Measurements from ENCODE around the genes CARD18, CWF19L2, C11orf87 and POU2AF3.

GRCh38 chr11:105139562-105139965 lies at the start of gene CARD18:
Gene CARD18 (minus strand): TSS chr11:105139769.
- PRO-cap: no peak
- RAMPAGE, long total RNA, 4 experiments: no peak in any of the 4 experiments

GRCh38 chr11:105842139-105842443 lies 179.9 kb downstream of the MSANTD4 start:
- PRO-cap: no peak
- RAMPAGE, long total RNA, 4 experiments: no peak in any of the 4 experiments

GRCh38 chr11:106176793-106177141 lies 99.3 kb downstream of the AASDHPPT start:
- PRO-cap: no peak
- RAMPAGE, long total RNA, 4 experiments: no peak in any of the 4 experiments

DNA sequence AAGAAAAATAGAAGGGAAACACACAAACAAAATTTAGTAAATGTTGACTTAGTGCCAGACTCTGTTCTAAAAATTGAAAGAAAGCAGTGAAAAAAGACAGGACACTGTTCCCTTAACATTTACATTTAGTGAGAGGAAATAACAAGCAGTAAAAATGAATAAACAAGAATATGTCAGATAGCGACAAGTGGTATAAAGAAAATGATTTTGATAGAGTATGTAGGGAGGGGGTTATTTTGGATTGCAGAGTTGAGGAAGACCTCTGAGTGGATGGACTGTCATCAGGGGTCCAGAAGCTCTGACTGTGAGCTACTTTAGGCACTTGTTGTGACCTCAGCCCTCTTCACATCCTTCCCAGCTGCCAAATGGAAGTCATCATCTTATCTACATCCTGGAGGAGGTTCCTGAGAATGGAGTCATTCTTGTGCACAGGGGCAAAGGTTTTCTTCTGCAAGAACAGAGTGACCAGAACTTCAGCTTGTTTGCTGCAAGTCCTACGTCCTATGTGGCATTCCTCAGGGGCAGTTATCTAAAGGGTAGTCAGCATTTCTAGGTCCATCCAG lies 393.7 kb downstream of the AASDHPPT start:
- PRO-cap: no peak
- RAMPAGE, long total RNA, 4 experiments: no peak in any of the 4 experiments

DNA sequence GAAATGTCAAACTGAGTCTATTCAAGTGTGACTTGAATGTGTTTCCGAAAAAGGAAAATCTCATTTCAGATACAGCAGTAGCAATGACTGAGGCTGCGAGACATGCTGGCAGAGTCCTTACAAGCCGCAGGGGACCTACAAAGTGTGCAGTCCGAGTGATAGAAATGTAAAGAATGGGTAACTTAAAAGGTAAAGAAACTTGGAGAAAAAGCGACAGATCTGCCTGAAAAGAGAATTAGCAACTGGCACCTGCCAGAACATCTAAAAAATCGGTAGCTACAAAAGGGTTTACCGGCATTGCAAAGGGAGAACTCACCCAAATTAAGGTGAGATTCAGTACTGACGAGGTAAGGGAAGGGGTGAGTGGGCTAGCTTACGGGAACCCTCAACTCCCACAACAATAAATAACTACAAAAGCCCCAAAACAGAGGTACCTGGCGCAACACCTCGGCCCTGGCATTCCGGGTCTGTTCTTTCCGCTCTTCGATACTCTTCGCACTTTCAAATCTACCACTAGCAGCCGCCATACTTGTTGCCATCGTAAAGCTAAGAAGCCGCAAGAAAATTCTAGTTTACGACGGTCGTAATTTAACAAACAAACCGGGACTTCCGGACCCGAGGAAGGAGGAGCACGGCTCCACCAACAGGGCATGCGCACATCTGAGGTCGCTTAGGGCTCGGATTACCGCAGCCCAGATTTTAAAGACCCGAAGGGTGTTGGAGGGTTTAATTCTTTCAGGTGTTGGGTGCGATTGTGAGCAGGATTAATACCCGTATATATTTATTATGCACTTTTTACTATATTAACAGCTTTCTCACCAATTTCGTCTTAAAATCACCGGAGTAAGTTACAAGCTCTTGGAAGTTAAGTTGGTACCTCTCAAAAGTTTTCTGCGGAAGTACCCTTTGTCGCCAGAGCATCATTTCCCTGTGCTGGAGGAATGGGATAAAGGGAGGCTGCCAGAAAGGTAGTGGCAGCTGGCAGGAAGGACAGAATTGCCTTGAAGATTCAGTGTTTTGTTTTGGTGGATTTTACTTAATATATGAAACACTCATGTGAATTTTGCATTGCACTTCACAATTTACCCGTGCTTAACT lies at the start of gene CWF19L2:
CWF19L2 (minus strand) TSS at position 548 of the 1,098 bp plus-strand sequence.
- PRO-cap: bidirectional peak, plus-strand start at position 729 of the sequence, minus-strand start at position 542 of the sequence
- RAMPAGE, long total RNA, 4 experiments: start-site peak on the minus strand in 3 of 4 experiments, centred at positions 523 to 544 of the sequence, 17 to 267 reads per replicate

- PRO-cap: no peak
- RAMPAGE, long total RNA, 4 experiments: no peak in any of the 4 experiments
Measured at GRCh38 chr11:107504345-107505120, 46.9 kb upstream of the CWF19L2 start.

DNA sequence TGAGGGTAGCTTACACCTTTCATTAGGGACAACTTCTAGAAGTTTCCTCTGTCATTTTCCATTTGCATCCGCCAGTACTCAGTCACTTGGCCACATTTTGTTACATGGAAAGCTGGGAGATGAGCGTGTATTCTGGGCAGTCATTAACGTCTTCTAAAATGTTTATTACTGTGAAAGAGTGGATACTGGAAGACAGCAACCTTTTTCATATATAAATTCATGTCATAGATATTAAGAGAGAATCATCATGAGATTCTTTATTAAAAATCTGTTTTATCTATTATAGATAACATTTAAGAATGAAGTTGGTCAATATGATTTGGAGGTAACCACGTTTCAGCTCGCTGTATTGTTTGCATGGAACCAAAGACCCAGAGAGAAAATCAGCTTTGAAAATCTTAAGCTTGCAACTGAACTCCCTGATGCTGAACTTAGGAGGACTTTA lies 26.1 kb upstream of the ACAT1 start:
- PRO-cap: no peak
- RAMPAGE, long total RNA, 4 experiments: no peak in any of the 4 experiments

DNA sequence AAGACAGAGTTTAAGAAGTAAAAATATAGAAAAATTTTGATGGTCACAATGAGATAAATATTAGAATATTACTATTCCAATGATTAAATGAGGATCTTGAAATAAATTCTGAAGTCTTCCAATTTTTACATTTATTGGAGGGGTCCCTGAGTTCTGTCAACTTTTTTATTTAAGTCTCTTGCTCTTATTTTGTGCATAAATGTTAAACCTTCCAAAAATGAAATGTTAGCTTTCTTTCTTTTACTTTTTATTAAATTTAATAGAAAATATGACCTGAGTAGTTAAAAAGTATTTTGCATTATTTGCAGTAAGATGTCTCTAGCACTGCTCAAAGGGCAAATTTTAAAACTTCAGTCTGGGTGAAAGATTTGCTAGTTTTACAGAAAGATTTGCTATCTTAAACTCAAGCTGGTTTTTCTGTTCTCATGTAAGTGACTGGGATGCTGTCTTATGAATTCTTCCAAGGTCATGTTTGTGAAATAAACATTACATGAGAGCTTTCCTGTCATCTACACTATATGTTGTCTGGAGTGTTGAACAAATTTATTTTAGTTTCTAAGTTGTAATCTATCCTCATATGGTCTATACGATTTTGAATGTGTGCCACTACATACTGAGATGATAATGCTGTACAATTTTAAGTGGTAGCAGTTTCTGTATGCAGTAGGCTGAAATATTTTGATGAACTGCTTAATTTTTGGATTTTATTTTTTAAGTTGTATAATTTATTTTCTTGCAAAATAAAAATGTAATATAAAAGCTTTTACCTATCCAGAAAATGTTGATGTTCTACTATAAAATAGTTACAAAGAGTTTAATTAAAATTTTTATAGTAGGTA lies 14.1 kb upstream of the ACAT1 start:
- PRO-cap: no peak
- RAMPAGE, long total RNA, 4 experiments: no peak in any of the 4 experiments

- PRO-cap: no peak
- RAMPAGE, long total RNA, 4 experiments: no peak in any of the 4 experiments
Measured at GRCh38 chr11:108224908-108225683, 2.2 kb downstream of the ATM start.

DNA sequence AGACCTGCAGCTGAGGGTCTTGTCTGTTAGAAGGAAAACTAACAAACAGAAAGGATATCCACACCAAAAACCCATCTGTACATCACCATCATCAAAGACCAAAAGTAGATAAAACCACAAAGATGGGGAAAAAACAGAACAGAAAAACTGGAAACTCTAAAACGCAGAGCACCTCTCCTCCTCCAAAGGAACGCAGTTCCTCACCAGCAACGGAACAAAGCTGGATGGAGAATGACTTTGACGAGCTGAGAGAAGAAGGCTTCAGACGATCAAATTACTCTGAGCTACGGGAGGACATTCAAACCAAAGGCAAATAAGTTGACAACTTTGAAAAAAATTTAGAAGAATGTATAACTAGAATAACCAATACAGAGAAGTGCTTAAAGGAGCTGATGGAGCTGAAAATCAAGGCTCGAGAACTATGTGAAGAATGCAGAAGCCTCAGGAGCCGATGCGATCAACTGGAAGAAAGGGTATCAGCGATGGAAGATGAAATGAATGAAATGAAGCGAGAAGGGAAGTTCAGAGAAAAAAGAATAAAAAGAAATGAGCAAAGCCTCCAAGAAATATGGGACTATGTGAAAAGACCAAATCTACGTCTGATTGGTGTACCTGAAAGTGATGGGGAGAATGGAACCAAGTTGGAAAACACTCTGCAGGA lies 109.5 kb downstream of the C11orf65 start:
- PRO-cap: no peak
- RAMPAGE, long total RNA, 4 experiments: no peak in any of the 4 experiments

DNA sequence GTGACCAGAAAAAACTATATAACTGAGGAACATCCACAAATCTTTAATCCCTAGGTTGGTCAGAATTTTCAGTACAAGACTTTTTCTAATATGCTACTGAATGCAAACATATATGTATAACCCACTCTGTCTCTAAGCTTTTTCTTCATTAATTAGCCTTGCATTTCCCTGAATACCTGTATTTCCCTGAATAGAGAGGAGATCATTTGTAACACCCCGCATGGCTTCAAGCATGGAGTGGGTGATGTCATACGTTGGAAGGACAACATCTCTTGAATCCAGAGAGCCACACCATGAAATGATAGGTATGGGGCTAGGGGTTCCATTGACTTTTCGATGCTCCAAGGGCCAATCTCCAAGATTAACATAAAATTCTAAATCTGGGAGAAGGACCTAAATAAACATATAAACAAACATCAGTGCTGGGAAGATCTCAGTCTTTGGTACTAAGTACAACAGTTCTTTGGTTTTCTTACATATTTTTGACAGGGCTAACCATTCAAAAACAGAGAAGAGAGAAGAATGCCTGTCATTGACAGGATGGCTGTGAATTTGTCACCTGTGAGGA lies 14.6 kb upstream of the C11orf65 start:
- PRO-cap: no peak
- RAMPAGE, long total RNA, 4 experiments: no peak in any of the 4 experiments

DNA sequence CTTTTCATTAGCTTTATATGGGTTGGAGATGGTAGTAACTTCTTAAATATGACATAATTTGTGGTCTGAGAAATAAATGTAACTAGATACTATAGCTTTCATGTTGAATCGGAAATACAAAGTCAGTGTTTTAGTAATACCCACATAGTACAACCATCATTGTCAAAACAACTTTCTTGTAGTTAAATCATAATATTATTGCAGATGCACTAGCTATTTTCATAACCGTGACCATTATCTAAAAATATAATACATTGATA lies 171.2 kb downstream of the DDX10 start:
- PRO-cap: no peak
- RAMPAGE, long total RNA, 4 experiments: no peak in any of the 4 experiments

DNA sequence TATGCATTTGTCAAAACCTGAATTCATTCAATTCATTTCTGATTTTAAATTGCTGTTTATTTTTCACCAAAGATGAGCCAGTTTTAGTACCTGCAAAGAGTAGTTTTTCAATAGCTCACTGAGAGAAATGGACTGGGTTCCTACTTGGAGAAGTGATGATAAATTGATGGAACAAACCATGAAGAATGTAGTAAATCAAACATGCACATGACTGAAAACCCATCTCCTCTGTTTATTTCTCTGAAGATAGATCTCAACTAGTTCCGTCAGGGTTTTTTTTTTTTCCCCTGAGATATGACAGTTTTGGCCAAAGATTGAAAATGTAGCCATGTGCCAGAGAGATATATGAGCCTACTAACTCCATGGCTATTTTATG lies 239.6 kb downstream of the DDX10 start:
- PRO-cap: no peak
- RAMPAGE, long total RNA, 4 experiments: no peak in any of the 4 experiments

- PRO-cap: no peak
- RAMPAGE, long total RNA, 4 experiments: no peak in any of the 4 experiments
Measured at GRCh38 chr11:108923478-108923825, 258.6 kb downstream of the DDX10 start.

GRCh38 chr11:109422033-109422587 lies at the start of gene C11orf87:
Gene C11orf87 (plus strand): TSS chr11:109422190.
- PRO-cap: no peak
- RAMPAGE, long total RNA, 4 experiments: no peak in any of the 4 experiments

DNA sequence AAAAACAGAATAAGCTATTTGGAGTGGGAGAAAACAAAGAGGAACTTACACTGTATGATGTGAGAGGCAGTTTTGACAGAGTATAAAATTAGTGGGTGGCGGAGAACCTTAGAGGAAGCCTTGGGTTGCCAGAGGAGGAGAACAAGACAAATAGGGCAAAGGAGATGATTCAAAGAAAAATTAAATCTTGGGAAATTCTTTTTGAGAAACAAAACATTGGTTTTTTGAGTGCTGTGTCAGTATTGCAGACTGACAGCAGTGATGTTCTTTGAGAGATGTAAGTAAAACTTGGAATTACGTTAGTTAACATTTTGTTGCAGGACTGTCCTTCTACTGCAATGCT lies 285.0 kb downstream of the C11orf87 start:
- PRO-cap: no peak
- RAMPAGE, long total RNA, 4 experiments: no peak in any of the 4 experiments

DNA sequence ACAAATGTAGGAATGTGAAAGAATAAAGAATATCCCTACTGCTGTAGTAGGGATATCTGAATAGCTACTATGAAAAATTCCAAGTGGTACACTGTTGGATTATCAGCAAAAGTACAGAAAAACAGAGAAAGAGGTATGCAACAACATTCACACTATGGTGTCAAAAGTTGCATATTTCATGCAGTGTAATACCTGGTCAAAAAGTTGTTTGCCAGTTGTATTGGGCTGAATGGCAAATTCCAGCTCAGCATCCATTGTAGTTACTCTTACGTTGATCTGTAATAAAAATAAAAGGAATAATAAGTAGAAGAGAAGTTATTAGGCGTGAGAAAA lies 24.1 kb downstream of the RDX start:
- PRO-cap: no peak
- RAMPAGE, long total RNA, 4 experiments: no peak in any of the 4 experiments

DNA sequence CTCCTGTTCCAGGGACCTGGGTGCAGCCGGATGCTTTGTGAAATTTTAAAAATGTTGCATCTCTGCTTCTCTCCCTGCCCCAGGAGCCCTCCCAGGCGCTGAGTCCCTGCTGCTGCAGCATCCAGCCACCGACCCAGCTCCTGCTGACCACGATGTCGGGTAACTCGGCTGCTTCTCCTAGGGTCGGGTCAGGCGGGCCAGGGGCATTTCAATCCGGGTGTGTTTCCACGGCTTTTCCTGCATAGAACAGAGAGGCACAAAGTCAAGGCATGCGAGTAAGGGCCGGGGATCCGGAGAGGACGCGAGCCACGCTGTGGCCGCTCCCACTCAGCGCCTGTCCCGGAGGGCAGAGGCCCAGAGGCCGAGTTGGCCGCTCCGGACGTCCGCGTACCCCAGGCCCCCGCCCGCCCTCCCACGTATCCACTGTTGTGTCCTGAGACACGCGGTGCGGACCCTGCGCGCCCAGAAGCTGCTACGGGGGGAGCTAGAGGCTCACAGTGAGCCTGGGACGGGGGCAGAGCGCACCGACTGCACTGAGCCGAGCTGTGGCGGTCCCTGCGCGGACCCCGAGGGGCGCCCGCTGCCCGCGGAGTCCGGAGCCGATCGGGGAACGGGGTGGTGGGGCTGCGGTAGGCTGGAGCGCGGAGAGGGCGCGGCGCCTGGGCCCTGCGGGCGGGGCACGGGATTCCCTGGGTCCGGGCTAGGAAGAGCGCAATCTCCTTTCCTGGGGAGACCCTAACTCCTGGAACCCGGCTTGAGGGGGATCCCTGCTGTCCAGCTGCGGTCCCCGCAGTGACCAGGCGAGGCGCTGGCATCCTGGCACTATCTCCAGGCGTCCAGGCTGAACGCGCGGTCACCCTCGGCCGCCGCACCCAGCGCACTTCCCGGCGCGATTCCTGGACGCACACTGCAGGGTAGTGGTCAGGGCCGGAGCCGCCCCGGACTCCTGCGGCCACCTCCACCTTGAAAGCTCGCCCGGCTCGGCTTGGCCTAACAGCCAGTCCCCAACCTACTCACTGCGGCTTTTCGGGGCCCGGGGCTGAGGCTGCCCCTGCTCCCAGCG lies at the start of gene POU2AF3:
POU2AF3 (plus strand) TSS at position 117 of the 1,063 bp plus-strand sequence.
- PRO-cap: unidirectional peak, plus-strand start at position 495 of the sequence
- RAMPAGE, long total RNA, 4 experiments: start-site peak on the plus strand in 2 of 4 experiments, centred at positions 452 to 679 of the sequence, 5 to 7 reads per replicate

DNA sequence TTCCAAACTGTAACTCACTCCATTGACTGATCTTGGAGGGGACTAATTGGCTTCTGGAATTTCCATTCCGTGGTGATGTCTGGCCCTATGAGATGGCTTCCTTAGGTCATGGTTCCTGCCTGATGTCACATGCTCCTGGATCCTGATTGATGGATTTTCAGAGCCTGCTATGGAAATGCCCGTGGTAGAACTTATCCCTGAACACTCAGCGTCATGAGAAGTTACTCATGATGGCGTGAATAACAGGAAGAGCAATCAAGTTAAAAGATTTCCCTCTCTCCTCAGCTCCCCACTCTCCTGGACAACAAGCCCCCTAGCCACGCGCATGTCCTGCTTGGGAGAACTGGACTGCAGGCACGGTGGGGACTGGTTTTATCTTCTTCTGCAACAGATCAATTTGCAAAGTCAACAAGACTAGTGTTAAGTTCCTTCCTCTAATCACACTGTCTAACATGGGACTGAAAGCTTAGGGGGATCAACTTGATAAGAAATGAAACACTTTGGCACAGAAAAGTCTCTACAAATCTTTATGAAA lies 27.7 kb downstream of the POU2AF1 start:
- PRO-cap: no peak
- RAMPAGE, long total RNA, 4 experiments: no peak in any of the 4 experiments

DNA sequence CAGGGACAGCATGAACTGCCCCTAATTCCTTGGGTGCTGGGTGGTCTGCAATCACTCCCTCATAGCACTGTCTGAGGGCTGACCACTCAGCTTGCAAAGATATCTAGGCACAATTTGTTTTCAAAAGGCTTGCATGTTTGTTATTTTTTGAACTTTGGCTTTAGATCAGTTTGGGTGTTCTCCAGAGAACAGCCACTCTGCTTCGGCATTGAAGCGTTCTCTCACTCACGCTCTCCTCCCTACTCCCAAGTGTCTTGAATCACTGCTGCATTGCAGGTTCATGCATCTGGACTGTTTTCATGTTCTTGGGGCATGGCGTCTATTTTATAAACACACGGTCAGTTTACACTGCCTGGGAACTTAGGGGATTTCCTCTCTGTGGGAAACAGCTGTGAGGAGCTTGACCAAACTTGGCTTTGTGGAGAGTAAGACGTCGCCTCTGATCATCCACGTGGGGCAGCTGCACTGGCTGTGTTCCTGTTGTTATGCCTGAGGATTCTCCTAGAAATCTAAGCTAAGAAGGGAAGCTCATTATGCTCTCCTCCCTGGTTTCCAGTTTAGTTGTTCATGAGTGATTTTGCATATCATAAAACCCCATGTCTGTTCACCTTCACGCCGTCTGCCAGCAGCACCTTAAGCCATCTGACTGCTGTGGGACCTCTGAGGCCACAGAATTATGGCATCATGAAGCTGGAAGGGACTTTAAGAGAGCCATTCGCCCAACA lies 38.6 kb upstream of the POU2AF1 start:
- PRO-cap: unidirectional peak, minus-strand start at position 251 of the sequence
- RAMPAGE, long total RNA, 4 experiments: no peak in any of the 4 experiments

Data from sigmoid colon (tissue), 4 donors.